Brain (tissue), 1 donor: Measurements from ENCODE around the genes SENP3, CHD3 and ALOX12B.

DNA sequence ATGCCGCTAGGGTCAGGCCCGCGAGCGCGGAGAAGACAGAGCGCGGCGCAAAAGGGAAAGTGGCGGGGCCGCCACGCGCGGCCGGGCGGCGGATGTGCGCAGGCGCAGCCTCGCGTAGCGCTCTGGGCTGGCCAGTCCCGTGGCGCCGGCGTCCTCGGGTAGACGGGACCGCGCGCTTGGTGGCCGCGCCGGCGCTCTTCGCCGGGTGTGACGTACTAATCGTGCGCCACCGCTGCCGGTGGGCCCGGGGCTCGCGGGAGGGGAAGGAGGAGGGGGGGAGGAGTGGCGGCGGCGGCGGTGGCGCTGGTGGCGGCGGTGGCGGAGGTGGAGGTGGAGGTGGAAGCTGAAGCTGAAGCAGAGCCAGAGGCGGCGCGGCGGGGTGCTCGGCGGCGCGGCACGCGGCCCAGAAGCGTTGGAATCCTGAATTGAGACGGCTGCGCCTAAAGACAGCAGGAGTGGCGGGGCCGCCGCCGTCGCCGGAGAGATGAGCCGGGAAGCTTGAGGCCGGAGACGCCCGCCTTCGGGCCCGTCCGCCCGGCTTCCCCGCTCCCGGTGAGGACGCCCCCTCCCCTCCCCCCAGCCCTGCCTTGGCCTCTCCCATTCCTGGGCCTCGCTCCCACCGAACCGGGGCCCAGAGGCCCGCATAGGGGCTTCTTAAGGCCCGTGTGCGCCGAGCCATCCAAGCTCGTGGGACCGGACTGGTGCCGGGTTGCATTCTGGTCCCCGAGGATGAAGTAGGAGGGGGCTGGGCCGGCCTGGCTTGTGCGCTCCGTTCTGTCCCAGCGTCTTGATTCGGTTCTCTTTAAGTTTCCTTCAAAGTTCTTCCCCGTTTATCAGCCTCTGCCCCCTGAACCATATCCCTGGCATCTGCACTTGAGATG lies at the start of gene SENP3:
TSS of gene SENP3 (plus strand) at position 208 of the 881 bp plus-strand sequence.
- RRBS: 1% methylated on average over 39 of the region's 99 CpGs

- RRBS: 2% methylated on average over 8 of the region's 37 CpGs
Observed at GRCh38 chr17:7685744-7686361, 1.4 kb downstream of the TP53 start.

GRCh38 chr17:7848774-7849832 lies 5.8 kb upstream of the TMEM88 start:
- RRBS: 84% methylated on average over 12 of the region's 56 CpGs

- RRBS: no CpG with 5 or more reads among the region's 59 CpGs
Observed at GRCh38 chr17:7851193-7852223, 3.4 kb upstream of the TMEM88 start.

- RRBS: no CpG with 5 or more reads among the region's 25 CpGs
Observed at GRCh38 chr17:7858359-7858925, 639 bp downstream of the CYB5D1 start.

DNA sequence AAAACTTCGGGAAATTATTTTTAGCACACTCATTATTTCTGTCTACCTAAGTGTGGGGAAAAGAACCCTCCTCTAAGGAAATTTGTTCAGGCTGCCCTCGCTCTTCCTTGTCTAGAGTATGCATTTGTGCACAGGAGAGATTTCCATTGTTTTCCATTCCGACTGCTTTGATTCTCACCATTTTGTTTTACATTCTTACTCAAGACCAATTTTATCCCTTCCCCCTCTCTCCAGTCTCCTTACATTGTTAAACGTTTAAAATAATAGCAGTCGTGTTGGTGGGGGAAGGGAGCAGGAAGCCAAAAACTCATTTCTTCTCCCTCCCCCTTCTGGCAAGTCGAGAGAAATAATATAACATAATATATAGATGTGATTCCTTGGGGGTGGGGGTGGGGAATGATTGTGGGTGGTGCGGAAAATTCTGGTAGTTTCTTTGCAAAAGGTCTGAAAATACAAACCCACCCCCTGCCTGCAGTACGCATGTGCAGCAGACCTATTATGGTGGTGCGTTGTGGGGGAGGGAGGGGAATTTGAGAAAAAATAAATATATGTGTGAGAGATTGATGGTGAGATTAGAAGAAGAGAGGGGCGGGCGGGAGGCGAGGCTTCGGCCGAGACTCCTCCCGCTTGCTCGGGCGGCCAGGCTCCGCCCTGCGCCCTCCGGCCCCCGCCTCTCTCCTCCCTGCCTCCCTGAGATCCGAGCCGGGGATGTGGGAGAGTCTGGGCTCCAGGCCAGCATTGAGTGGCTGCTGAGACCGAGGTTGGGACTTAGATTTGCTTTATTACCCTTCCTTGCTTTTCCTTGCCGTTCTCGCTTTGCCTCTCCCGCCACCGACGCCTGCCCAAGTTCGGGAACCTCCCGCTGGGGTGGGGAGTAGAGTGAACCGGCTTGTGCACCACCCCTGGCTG lies 1.3 kb upstream of the CHD3 start:
- RRBS: no CpG with 5 or more reads among the region's 32 CpGs

- RRBS: no CpG with 5 or more reads among the region's 9 CpGs
Observed at GRCh38 chr17:7888595-7888974, at the start of gene CHD3. TSS of gene CHD3 (plus strand) at chr17:7888789.

- RRBS: 4% methylated on average over 14 of the region's 39 CpGs
Observed at GRCh38 chr17:7922821-7923329, 6.8 kb downstream of the KCNAB3 start.

DNA sequence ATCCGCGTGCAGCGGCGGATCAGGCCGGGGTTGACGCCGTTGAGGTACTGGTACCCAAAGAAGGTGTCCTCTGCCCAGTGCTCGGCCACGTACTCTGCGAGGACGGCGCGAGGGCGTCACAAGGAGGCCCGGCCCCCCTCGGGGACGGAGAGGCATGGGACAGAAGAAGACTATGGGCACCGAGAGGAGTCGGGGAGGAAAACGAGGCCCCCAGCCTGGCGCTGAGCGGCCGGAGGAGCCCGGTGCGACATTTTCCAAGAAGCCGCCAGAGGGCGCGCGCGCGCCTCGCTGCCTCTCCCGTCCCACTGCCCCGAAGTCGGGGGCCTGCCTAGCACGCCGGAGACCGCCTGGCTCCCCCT lies 7.7 kb downstream of the ALOX12B start:
- RRBS: 2% methylated on average over 23 of the region's 38 CpGs

GRCh38 chr17:8087298-8087977 lies at the start of gene ALOX12B:
TSS of gene ALOX12B (minus strand) at chr17:8087716.
- RRBS: no CpG with 5 or more reads among the region's 14 CpGs

GRCh38 chr17:8150533-8150814 lies 1.7 kb downstream of the PER1 start:
- RRBS: no CpG with 5 or more reads among the region's 6 CpGs

- RRBS: 2% methylated on average over 30 of the region's 64 CpGs
Observed at GRCh38 chr17:8161941-8162879, 538 bp downstream of the VAMP2 start.

- RRBS: no CpG with 5 or more reads among the region's 15 CpGs
Observed at GRCh38 chr17:8191819-8192986, 2.2 kb upstream of the BORCS6 start.

GRCh38 chr17:8222794-8223330 lies 12.5 kb upstream of the AURKB start:
- RRBS: 2% methylated on average over 13 of the region's 42 CpGs

GRCh38 chr17:8223736-8224141 lies 13.4 kb upstream of the AURKB start:
- RRBS: 5% methylated on average over 3 of the region's 11 CpGs

- RRBS: no CpG with 5 or more reads among the region's 12 CpGs
Observed at GRCh38 chr17:8249458-8249774, 327 bp downstream of the PFAS start.

GRCh38 chr17:8338181-8338804 lies 1.3 kb upstream of the ODF4 start:
- RRBS: no CpG with 5 or more reads among the region's 10 CpGs

DNA sequence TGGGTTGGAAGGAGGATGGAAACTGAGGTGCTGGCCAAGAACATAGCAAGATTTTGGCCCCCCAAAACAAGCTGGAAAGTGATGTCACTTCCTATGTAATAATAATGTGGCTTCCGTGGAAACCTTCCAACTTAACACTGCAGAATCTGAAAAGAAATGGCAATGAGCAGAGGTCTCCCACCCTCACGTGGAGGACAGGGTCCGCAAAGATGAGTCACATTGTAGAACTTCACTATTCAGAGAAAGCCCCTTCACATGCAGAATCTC lies 11.1 kb downstream of the KRBA2 start:
- RRBS: no CpG with 5 or more reads among the region's 3 CpGs

- RRBS: 2% methylated on average over 9 of the region's 57 CpGs
Observed at GRCh38 chr17:8436069-8437063, 682 bp downstream of the NDEL1 start.